Lung (tissue), 4 donors: ENCODE measurements around a stretch of chr3.

GRCh38 chr3:196080902-196081966, 656 bp downstream of the TFRC start:
- PRO-cap: no peak
- RAMPAGE, long total RNA: no peak
- RRBS: 4% methylated on average over 33 of the region's 79 CpGs

- PRO-cap: no peak
- RAMPAGE, long total RNA: no peak
- RRBS: no CpG with 5 or more reads among the region's 17 CpGs
Measured at GRCh38 chr3:196126929-196127926, 45.3 kb upstream of the TFRC start.

DNA sequence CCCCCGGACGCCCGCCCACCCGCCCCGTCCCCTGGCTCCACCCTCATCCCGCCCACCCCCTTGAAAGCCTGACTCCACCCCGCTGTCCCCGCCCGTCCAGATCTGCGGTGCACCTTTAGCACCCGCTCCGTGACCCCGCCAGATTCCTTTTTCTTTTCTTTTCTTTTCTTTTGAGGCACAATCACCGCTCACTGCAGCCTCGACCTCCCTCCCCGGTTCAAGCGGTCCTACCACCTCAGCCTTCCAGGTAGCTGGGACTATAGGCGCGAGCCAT, 3.5 kb downstream of the ZDHHC19 start:
- PRO-cap: no peak
- RAMPAGE, long total RNA: no peak
- RRBS: no CpG with 5 or more reads among the region's 19 CpGs

- PRO-cap: no peak
- RAMPAGE, long total RNA: no peak
- RRBS: no CpG with 5 or more reads among the region's 4 CpGs
Measured at GRCh38 chr3:196348358-196349082, 10.3 kb upstream of the TM4SF19 start.

GRCh38 chr3:196657610-196658347, 18.3 kb downstream of the NRROS start:
- PRO-cap: no peak
- RAMPAGE, long total RNA: no peak
- RRBS: no CpG with 5 or more reads among the region's 15 CpGs

GRCh38 chr3:196662003-196662986, 22.8 kb downstream of the NRROS start:
- PRO-cap: no peak
- RAMPAGE, long total RNA: no peak
- RRBS: no CpG with 5 or more reads among the region's 26 CpGs

GRCh38 chr3:196832069-196832552, 35.6 kb upstream of the SENP5 start:
- PRO-cap: no peak
- RAMPAGE, long total RNA: no peak
- RRBS: no CpG with 5 or more reads among the region's 6 CpGs

DNA sequence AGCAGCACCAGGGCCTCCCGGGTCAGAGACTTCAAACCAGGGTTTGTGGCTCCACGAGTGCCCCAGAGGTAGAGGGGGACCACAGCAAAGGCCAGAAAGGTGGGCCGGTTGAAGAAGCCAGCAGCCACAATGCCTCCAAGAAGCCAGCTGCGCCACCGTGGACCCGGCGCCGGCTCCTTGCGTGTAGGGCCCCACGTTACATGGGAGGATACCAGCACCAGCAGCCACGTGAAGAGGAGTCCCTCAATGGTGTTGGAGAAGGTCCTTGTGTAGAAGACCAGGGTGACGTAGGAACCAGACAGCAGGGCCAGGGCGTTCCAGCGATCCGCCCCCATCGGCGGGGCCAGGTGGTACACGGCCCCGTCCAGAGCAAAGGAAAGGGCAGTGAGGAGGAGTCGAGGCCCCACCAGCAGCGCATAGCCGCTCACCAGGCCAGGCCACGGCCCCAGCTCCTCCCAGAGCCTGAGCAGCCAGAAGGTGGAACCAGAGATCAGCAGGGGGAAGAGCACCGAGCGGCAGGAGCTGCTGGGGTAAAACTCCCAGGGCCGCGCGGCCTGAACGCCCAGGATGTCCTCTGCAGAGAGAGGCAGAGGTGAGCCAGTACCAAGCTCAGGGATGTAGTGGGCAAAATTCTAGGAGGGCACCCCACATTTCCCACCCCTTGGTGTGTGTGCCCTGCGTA, 5.8 kb downstream of the NCBP2AS2 start:
- PRO-cap: no peak
- RAMPAGE, long total RNA: no peak
- RRBS: 92% methylated on average over 5 of the region's 30 CpGs

DNA sequence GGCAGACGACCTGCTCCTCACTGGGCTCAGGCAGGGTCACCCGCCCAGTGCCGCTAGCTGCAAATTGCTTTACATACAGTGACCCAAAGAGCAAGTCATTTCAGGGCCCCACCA, 25.6 kb downstream of the MELTF start:
- PRO-cap: no peak
- RAMPAGE, long total RNA: no peak
- RRBS: no CpG with 5 or more reads among the region's 3 CpGs

DNA sequence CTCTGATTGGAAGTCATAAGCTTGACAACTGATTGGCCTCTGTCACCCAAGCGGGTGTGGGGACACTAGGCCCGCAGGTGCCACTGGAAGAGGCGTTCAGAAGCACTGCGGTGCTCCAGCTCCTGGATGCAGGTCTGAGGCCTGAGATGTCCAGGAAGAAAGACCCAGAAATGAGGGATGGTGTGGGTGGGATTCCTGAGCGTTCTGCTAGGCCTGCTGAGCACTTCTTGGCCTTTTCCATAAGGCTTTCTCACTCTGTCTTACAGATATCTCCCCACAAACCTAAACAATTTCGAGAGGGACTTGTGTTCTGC, 25.4 kb downstream of the MELTF start:
- PRO-cap: no peak
- RAMPAGE, long total RNA: no peak
- RRBS: no CpG with 5 or more reads among the region's 6 CpGs

GRCh38 chr3:197027335-197028006, 2.1 kb downstream of the MELTF start:
- PRO-cap: no peak
- RAMPAGE, long total RNA: no peak
- RRBS: 98% methylated on average over 7 of the region's 34 CpGs

DNA sequence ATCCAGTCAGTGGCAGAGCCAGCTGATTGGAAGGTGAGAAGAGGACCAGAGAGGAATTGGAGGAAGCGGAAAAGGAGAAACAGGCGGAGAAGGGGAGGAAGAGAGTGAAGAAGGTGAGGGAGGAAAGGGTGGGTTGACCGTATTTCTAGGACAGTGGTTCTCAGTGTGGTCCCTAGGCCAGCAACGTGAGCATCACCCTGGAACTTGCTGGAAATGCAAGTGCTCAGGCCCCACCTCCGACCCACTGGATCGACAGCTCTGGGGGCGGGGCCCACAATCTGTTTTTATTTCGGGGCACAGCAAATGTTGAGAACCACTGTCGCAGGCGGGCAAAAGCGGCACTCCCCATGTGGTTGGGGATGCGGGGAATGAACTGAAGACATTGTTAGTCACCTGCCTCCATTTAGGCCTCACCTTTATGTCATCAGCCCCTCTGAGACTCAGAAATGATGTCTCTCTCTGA, 954 bp upstream of the MELTF start:
- PRO-cap: no peak
- RAMPAGE, long total RNA: no peak
- RRBS: no CpG with 5 or more reads among the region's 12 CpGs

GRCh38 chr3:197468749-197469540, 86.8 kb downstream of the BDH1 start:
- PRO-cap: no peak
- RAMPAGE, long total RNA: no peak
- RRBS: no CpG with 5 or more reads among the region's 8 CpGs

DNA sequence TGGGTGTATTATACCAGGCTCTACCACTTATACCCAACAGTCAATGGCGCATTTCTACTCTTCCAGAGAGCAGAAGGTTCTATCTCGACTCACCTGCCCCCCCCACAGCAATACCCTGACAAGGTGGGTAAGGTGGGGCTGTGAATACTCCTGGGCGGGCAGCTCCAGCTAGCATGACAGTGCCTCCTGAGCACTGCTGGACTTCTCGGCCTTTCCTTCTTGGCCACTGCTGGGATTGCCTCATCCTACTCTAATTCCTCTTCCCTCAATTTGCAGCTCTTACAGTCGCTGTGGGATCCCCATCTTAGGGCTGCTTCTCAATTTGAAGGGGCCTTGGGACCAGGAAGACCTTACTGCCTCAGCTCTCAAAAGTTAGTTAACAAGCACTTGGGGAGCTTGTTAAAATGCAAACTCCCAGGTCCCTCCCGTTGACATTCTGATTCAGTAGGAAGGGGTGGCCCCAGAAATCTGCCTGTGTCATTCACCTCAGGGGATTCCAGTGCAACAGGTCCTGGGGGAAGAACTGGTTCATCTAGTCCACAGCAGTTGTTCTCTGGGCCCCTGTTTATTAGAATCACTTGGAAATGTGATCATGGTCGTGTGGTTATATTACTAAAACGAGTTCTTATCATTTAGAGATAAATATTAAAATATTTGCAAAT, 14.8 kb downstream of the BDH1 start:
- PRO-cap: no peak
- RAMPAGE, long total RNA: no peak
- RRBS: no CpG with 5 or more reads among the region's 8 CpGs

DNA sequence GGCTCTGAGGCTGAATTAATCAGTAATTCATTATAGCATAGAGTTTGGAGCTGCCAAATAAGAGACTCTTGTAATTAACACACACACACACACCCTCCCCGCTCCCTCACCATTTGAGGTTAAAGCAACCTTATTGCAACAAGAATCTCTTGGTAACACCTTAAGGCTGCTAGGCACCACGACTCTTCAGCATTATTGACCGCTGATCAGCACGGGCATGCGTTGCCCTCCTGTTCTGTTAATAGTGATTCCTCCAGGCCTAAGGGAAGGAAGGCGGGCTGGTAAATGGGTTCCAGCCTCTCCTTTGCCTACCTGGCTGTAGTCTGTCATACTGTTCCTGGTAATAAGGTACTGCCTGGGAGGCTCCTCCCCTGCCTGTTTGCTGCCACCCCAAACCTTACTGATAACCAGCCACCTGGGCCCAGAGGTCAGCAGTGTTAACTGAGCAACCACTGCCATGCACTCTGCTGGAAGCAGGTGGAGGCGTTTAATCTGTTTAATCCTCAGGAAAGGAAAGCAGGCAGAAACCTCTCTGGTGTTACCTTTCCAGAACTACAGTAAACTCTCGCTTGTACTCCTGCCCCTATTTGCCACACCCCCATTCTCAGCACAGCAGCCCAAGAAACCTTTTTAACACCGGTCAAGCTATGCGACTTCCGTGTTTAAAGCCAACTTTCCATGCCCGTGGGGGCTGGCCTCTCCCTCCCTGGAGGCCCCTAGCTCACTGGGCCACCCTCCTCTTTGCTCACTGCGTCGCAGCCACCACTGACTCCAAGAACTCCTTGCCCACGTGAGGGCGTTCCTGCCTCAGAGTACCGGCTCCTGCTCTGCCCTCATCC, 8.5 kb downstream of the BDH1 start:
- PRO-cap: no peak
- RAMPAGE, long total RNA: no peak
- RRBS: no CpG with 5 or more reads among the region's 17 CpGs

GRCh38 chr3:197549194-197550115, 6.3 kb downstream of the BDH1 start:
- PRO-cap: no peak
- RAMPAGE, long total RNA: no peak
- RRBS: no CpG with 5 or more reads among the region's 11 CpGs

GRCh38 chr3:197554175-197554433, 1.7 kb downstream of the BDH1 start:
- PRO-cap: no peak
- RAMPAGE, long total RNA: no peak
- RRBS: no CpG with 5 or more reads among the region's 7 CpGs

DNA sequence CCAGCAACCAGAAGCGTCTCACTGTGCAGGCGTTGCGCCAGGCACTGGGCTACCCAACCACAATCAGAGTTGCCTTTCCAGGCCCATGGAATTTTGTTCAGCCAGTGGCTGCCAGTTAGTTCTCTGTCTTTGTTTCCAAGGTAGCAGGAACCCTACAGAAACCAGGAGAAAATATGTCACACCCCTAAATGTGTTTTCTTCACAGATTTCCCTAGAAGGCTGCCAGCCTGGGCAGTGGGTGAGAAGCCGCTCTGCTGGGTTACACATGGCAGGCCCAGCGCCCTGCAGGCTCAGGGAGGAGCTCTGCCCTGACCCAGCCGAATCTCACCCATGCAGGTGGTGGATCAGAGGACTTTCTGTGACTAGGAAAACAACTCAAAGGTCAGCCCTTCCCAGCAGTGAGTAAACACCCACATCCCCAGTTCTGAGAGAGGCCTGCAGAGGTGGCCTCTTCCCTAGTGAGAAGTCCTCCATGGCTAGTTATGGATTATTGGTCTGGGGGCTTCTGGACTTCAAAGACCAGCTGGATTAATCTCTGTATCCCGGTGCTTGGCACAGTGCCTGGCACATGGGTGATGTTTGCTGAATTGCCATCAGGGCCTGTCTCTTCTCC, 34.6 kb upstream of the BDH1 start:
- PRO-cap: no peak
- RAMPAGE, long total RNA: no peak
- RRBS: no CpG with 5 or more reads among the region's 7 CpGs

GRCh38 chr3:197640988-197641988, 85.5 kb upstream of the BDH1 start:
- PRO-cap: no peak
- RAMPAGE, long total RNA: no peak
- RRBS: no CpG with 5 or more reads among the region's 17 CpGs

DNA sequence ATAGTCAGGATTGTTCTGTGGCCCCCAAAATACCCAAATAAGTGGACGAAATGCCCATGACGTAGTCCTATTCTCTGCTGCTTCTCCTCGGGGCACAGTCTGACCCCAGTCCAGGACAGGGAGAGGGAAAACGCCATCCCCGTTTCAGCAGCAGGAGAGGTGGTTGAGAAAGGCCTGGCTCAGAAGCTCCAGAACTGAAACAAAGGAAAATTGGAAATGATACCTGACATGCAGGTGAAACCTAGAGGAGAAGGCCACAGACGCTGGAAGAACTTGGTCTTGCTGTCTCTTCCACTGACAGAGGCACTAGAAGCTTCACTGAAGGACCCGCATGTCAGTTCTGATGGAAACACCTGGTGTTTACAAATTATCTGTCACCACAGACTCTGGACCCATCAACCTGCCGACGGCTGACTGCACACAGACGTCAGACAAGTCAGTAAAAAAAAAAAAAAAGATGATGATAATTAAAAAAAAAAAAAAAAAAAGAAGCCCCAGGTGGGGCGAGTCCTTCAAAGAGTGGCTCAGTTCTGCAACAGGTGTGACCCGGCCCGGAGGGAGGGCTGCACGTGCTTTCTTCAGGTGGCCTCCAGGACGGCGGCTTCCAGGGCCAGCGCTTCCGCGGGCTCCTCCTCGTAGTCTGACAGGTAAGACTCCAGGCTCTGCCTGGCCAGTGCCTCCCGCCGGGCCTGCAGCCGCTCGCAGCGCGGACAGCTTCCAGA, 62.1 kb downstream of the RUBCN start:
- PRO-cap: no peak
- RAMPAGE, long total RNA: no peak
- RRBS: no CpG with 5 or more reads among the region's 26 CpGs